Camera-type eye (tissue), 1 donor: ENCODE measurements around a stretch of chr10.

- RAMPAGE, long total RNA = no peak
Measured at GRCh38 chr10:80454738-80454865, 492 bp downstream of the TSPAN14 start.

- RAMPAGE, long total RNA = no peak
Measured at GRCh38 chr10:80462731-80463875, 9.0 kb downstream of the TSPAN14 start.

DNA sequence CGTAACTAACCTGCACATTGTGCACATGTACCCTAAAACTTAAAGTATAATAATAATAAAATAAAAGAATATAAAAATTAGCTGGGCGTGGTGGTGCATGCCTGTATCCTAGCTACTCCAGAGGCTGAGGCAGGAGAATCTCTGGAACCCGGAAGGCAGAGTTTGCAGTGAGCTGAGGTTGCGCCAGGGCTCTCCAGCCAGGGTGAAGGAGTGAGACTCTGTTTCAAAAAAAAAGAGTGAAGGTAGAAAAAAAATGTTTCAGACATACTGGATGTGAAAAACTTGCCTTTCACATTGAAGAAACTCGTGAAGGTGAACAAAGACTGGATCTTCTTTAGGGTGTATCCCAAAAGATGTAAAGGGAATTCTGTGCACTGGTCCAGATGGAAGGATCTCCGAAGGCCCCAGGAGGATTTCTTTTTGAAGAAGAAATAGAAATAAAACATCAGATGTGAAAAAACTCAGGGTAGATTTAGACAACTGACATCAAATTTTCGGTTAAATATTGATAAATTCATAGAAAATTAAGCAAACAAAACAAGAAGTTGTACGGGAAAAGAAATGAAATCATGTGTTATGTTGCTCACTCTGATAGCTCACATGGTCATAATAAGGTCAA, 26.9 kb downstream of the TSPAN14 start:
- RAMPAGE, long total RNA = no peak

DNA sequence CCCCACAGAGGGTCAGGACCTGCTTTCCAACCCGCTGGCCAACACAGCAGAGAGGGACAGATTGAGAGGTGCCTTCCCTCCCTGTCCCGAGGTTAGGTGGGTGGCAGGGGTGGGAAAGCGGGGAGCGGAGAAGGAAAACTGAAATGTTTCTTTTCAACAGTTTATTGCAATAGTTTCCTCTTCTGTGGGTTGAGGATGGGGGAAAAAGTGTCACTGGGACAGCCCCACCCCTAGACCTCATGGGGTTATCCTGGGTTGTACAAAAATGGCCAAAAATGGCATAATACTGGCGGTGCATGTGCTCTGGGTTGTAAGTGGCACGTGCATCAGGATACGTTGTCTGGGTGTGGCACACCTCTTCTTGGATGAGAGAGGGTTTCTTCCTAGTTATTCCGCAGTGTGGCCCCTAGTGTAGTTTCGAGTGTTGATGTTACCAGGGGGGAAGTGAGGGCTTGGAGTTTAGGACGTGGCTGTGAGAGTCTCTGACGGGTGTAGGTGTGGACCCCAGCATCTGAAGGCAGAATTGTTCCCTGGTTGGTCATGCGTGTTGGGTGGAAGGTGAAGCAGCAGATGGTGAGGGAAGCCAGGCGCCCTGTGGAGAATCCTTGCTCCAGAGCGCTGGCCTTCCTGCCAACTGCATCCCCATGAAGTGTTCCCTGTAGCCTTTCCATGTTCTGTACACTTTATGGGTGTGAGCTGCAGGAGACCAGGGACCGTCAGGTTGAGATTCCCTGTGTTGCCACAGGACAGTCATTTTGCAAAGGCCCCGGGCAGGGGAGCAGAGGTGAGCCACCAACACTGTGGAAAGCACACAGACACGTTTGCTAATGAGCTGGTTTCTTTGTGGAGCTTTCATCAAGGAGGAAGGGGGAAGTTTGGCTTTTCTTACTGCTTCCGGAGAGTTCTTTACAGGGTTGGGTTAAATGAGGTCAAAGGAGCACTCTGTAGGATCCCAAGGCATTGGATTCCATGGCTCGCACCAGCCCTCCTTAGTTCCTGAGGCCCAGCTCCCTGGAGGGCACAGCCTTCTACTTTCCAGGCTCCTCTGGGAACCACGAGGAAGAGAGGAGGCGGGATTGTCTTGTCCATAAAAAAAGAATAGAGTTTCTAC, 31.9 kb downstream of the TSPAN14 start:
- RAMPAGE, long total RNA = no peak

GRCh38 chr10:80487553-80488652, 33.8 kb downstream of the TSPAN14 start:
- RAMPAGE, long total RNA = no peak

DNA sequence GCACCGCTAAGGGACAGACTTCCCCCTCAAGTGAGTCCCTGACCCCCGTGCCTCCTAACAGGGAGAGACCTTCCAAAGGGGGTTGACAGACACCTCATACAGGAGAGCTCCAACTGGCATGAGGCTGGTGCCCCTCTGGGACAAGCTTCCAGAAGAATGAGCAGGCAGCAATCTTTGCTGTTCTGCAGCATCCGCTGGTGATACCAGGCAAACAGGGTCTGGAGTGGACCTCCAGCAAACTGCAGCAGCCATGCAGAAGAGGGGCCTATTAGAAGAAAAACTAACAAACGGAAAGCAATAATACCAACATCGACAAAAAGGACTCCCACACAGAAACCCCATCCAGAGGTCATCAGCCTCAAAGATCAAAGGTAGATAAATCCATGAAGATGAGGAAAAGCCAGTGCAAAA, 280.8 kb downstream of the SH2D4B start:
- RAMPAGE, long total RNA = no peak

- RAMPAGE, long total RNA = no peak
Measured at GRCh38 chr10:81444245-81444506, 430.8 kb upstream of the NRG3 start.

DNA sequence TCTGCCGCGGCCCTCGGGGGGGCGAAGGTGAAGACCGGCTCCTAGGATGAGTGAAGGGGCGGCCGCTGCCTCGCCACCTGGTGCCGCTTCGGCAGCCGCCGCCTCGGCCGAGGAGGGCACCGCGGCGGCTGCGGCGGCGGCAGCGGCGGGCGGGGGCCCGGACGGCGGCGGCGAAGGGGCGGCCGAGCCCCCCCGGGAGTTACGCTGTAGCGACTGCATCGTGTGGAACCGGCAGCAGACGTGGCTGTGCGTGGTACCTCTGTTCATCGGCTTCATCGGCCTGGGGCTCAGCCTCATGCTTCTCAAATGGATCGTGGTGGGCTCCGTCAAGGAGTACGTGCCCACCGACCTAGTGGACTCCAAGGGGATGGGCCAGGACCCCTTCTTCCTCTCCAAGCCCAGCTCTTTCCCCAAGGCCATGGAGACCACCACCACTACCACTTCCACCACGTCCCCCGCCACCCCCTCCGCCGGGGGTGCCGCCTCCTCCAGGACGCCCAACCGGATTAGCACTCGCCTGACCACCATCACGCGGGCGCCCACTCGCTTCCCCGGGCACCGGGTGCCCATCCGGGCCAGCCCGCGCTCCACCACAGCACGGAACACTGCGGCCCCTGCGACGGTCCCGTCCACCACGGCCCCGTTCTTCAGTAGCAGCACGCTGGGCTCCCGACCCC, 439 bp downstream of the NRG3 start:
- RAMPAGE, long total RNA = no peak

GRCh38 chr10:82203775-82204269, 328.8 kb downstream of the NRG3 start:
- RAMPAGE, long total RNA = no peak

GRCh38 chr10:82349329-82350163, 474.6 kb downstream of the NRG3 start:
- RAMPAGE, long total RNA = no peak

- RAMPAGE, long total RNA = no peak
Measured at GRCh38 chr10:83539675-83540385, 599.5 kb upstream of the GHITM start.

DNA sequence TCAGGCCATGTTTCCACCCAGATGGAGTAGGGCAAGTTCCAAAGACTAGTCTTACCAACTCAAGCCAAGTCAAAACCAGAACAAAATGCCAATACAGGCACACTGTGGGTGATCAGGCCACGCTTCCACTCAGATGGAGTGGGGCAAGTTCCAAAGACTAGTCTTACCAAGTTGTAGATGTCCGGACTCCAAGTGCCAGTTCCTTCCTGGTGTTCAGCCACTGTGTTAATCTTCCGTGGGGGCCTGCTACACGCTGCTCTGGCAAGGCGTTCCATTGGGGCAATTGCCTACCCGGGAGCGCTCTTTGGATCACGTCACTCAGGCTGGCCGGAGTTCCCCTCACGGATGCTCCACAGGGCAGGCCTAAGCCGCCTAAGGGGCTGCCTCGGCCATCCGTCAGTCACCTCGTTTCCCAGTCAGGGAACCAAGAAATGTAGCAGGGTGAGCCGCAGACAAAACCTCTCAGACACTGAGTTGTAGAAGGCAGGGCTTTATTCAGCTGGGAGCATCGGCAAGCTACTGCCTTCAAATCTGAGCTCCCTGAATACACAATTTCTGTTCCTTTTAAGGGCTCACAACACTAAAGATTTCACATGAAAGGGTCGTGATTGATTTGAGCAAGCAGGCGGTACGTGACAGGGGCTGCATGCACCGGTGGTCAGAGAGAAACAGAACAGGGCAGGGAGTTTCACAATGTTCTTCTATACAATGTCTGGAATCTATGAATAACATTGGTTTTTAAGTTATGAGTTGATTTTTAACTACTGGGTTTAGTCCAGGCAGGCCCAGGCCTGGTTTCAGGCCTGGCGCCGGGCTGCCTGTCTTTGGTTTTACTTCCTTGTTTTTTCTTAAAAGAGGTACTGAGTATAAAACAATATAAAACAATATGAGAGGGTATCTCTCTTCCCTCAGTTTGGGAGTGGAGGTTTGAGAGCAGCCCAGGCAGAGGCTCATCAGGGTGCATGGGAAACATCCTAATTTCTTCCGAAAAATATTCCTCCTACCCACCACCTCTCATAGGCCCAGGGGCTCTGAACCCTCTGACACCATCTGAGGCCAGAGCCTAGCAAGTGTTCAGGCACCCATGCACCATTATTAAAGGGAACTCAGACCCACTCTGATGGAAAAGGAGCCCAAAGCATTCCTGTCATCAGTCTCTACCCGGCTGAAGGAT, 1.7 kb upstream of the GPR15LG start:
- RAMPAGE, long total RNA = no peak

DNA sequence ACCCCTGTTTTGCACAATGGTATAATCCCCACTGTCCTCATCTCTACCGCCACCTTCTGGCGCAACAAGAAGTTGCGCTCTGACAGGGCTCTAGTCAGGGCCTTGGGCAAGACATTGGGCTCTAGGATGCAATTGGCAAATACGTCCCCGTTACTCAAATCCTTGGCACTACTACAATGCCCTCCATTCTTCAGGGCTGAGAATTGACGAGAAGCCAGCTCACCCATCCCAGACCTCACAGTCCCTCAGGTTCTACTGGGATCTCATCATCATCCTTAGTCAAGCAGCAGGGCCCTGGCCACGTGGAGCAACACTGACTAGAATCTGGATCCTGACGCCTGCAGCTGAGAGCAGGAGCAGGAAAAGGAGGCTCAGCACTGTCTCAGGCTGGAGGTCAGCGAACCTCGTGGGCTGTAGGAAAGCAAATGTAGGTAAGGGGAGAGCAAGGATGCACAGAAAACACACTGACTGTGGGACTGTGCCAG, 10.6 kb downstream of the LRIT2 start:
- RAMPAGE, long total RNA = no peak

GRCh38 chr10:84344297-84345275, 16.2 kb downstream of the CCSER2 start:
- RAMPAGE, long total RNA = no peak

DNA sequence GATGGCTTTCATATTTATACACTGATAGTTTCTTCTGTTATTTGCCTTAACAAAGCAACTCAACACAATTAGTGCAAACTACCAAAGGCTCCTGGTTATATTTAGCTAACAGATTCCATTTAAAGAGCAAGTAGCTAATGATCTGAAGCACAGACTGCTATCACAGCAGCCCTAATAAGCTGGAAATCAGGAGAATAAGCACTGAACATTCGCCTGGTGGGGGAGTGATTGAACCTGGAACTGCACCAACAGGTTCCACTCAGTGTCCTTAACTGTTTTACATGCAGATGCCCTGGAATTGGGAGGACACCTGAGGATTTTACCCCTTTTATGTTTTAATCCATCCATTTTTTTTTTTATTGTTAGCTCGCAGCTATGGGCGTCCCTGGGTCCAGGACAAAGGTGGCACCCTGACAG, 509.1 kb downstream of the CCSER2 start:
- RAMPAGE, long total RNA = no peak

DNA sequence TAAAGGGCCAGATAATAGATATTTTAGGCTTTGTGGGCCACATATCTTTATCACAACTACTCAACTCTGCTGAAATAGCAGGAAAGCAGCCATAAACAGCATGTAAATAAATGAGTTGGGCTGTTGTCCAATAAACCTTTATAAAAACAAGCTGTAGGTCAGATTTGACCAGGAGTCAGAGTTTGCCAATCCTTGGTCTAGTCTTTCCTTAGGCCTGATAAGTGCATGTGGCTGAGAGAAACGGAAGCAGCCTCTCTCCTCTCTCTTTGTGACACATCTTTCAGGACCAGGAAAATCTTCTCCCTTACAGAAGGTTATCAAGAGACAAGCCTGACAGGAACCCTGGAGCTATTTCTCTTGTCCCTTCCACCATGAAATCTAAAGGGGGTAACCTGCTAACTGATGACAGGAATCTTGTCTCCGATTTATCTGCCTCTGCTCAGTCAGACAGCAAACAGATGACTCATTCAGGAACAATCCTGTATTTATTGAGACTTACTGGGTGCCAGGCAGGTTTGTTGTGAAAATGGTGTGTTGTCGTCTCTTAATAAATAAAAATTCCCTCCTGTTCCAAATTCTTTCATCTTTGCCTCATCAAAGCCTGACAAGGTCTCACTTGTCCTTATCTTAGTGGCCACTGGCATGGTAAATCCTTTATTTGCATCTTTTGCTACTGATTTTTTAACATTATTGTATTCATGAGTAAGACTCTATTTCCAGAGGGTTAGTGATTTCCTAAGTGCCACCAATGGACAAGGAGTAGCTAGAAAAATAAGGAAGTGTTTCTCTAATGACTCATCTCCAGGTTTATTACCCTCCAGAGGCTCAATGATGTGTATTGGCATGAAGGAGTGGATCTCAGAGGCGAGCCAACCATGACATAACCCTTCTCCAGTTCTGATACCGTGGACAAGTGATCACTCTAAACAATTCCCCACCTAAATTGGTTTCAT, 724.2 kb downstream of the GRID1 start:
- RAMPAGE, long total RNA = no peak

DNA sequence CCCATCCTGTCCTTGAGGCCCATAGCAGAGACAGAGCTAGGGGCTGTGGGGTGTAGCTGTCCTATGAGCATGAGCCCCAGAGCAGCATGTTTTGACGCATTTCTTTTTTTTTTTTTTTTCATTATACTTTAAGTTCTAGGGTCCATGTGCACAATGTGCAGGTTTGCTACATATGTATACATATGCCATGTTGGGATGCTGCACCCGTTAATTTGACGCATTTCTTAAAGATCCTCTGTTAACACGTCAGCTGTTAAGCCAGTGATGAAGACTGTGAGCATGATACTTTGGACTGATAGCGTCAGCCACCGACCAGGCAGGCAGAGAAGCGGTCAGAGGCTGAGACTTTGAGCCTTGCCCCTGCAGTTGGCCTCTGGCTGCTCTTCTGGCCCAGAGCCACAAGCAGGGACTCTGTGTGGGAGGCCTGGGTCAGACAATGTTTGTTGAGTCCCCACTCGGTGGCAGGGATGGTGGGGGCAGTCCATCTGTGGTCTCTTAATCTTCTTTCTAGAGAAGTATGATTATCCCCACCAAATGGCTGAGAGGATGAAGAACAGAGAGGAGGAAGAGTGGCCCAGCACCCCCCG, 203.2 kb downstream of the GRID1 start:
- RAMPAGE, long total RNA = no peak

GRCh38 chr10:86401192-86401962, 34.8 kb upstream of the GRID1 start:
- RAMPAGE, long total RNA = no peak

GRCh38 chr10:86556850-86557095, 35.2 kb upstream of the WAPL start:
- RAMPAGE, long total RNA = no peak

GRCh38 chr10:86661566-86662233, 6.6 kb upstream of the LDB3 start:
- RAMPAGE, long total RNA = no peak